Pulmonary lymph node (tissue), 1 donor: ENCODE measurements around the genes TRIM27, RNF39 and TRIM40.

- PRO-cap, result no peak
These were observed 2.0 kb upstream of the SCAND3 start for GRCh38 chr6:28589059-28589628.

DNA sequence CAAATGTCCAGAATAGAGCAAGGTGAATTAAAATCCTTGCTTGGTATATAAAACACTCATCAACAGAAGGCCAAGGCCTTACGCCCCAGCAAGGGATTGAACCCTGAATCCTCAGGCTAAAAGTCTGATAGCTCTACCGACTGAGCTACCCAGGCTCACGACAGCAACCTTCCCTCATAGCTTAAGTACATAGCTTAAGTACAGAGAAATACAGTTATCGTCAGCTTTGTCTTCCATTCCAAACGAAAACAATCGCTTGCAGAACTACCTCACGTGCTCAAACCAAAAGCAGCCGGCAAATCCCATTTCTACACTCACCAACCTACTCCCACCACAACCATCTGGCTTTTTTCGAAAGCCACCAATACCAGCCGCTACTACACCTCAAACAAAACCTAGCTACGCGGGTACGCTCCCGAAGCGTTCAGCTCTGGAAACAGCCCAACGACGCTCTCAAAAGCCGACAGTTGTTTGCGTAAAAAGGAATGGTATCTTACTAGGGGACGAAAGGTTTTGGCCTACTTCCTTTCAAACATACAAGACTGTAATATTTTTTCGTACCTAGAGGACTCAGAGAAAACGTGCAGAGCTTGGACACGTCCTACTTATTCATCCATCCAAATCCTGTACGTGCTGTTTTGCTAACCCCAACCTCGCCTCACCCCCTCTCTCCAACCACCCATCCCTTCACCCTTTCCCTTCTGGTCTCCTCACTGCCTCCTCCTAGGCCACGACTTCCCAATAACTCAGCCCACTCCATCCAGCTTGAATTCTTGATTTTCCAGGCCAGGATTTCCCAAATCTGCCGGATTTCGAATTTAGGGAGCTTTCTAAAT lies 106.2 kb upstream of the SCAND3 start:
- PRO-cap, result no peak

DNA sequence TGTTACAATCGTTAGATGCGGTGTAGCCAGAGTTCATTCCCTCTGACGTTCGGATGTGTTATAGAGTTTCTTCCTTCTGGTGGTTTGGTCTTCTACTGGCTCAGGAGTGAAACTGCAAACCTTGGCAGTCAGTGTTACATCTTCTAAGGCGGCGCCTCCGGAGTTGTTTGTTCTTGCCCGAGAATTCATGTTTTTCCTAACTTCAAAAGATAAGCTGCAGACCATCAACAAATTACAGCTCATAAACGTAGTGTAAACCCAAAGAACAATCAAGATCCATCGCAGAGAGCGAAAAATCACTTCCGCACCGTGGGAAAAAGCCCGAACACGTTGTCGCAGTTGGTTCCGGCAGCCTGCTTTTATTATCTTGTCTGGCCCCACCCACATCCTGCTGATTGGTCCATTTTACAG lies 58.2 kb downstream of the TRIM27 start:
- PRO-cap, result unidirectional peak, minus-strand start at position 335 of the sequence

DNA sequence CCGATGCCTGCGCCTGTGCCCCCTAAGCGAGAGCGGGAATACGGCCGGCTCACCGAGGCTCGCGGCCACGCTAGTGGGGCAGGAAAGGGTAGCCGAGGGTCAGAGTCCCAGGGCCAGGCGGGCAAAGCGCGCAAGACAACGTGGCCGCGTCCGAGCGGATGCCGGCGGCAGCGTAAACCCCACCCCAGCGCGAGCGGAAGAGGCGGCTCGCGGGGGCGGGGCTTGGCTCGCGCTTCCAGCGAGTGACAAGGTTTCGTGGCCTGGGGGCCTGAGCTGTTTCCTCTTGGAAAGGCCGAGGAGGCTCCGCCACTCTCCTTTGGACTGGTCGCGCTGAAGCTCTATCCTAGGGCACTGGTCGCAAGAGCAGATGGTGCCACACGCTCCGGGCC lies at the start of gene TRIM27:
Gene TRIM27 (minus strand): TSS at position 174 of the 389 bp plus-strand sequence.
- PRO-cap, result bidirectional peak, plus-strand start at position 252 of the sequence, minus-strand start at position 174 of the sequence

DNA sequence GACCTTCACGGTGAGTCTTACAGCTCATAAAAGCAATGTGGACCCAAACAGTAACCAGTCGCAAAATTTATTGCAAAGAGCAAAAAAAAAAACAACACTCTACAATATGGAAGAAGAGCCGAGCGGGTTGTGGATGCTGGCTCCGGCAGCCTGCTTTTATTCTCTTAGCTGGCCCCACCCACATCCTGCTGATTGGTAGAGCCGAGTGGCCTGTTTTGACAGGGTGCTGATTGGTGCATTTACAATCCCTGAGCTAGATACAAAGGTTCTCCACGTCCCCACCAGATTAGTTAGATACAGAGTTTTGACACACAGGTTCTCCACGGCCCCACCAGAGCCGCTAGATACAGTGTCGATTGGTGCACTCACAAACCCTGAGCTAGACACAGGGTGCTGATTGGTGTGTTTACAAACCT lies 25.4 kb upstream of the TRIM27 start:
- PRO-cap, result no peak

DNA sequence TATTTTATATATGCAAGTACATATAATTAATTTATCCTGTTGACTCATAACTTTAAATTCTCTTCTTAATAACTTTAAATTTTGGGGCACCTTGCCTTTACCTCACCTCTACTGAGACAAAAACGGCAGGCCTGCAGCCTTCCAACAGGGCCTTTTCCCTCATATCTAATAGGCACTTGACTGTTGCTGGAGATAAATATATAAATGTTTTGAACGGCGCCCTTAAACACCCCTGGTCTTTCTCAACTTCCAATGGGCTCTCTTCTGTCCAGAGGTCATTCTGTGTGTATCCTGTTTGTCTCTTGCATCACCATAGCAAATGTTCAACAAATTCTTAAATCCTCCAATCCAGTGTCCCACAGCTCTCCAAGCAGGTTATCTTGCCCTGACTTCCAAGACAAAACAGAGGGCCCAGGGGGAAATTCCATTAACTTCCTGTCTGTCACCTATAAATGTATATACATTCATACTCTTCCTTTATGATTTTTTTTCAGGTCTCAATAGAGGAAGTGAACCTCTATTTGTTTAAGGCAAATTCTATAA lies 62.0 kb downstream of the OR2J2 start:
- PRO-cap, result no peak

GRCh38 chr6:29528299-29529026 lies 21.7 kb upstream of the OR2I1P start:
- PRO-cap, result no peak

DNA sequence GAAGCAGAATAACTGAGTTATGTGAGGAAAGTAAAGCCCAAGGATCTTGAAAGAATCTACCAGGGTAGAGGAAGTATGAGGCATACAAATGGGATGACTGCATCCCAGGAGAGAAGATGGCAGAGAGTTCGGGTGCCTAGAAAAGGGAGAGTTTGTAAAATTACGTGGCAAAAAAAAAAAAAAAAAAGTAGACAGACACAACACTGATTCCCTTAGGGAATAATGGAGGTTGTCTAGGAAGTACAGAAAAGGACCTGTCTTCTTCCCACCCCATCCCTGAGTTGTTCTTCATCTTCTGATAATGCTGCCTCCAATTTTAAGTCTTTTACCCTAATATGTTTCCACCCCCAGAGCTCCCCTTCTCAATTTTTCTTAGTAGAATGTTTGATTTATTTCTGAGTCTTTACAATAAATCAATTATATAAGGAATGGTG lies 3.3 kb downstream of the GABBR1 start:
- PRO-cap, result no peak

DNA sequence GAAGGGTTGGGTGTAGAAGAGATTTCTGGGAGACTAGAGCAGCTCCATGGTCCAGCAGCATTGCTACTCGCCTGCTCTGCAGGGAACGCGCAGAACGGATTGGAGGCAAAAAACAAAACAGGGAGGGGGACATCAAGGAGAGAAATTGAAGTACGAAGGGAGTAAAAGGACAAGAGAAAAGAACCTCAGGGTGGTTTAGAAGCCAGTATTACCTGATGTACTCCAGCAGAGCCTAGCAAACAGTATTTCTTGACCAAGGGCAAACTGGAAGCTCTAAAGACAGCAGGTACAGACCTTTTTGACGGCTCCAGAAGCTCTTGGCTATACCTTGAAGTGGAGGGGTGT lies 615 bp upstream of the GABBR1 start:
- PRO-cap, result no peak

GRCh38 chr6:29666036-29666485 lies 9.2 kb downstream of the MOG start:
- PRO-cap, result no peak

DNA sequence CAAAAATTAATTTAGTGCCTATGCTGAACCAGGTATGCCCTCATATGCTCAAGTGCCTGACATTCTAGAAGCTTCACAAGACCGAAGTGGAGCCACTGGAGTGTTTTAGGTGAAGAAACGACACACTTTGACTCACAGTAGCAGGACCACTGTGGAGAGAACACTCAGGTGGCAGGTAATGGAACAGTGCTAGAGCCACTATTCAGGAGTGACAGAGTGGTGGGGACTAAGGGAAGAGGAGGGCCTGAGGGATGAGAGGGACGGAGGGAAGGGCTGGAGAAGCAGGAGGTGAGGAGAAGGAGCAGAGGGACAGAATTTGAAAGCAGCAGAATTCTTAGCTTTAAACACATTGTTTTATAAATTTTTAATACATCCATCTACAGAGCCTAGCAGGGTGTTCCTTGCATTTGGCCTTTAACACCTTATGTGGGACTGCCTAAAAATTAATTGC lies 1.8 kb upstream of the HLA-F start:
- PRO-cap, result no peak

GRCh38 chr6:29725393-29726088 lies 2.3 kb downstream of the HLA-F start:
- PRO-cap, result unidirectional peak, plus-strand start at chr6:29725761; unidirectional peak, minus-strand start at chr6:29725873

DNA sequence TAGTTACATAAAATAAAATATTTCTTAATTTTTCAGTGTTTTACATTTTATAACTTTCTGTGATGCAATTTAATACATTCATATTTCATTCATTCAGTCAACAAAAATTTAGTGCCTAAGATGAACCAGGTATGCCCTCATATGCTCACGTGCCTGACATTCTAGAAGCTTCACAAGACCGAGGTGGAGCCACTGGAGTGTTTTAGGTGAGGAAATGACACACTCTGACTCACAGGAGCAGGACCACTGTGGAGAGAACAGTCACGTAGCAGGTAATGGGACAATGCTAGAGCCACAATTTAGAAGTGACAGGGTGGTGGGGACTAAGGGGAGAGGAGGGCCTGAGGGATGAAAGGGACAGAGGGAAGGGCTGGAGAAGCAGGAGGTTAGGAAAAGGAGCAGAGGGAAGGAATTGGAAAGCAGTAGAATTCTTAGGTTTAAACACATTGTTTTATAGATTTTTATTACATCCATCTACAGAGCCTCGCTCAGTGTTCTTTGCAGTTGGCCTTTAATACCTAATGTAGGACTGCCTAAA lies 17.6 kb upstream of the HLA-A start:
- PRO-cap, result unidirectional peak, plus-strand start at position 234 of the sequence

DNA sequence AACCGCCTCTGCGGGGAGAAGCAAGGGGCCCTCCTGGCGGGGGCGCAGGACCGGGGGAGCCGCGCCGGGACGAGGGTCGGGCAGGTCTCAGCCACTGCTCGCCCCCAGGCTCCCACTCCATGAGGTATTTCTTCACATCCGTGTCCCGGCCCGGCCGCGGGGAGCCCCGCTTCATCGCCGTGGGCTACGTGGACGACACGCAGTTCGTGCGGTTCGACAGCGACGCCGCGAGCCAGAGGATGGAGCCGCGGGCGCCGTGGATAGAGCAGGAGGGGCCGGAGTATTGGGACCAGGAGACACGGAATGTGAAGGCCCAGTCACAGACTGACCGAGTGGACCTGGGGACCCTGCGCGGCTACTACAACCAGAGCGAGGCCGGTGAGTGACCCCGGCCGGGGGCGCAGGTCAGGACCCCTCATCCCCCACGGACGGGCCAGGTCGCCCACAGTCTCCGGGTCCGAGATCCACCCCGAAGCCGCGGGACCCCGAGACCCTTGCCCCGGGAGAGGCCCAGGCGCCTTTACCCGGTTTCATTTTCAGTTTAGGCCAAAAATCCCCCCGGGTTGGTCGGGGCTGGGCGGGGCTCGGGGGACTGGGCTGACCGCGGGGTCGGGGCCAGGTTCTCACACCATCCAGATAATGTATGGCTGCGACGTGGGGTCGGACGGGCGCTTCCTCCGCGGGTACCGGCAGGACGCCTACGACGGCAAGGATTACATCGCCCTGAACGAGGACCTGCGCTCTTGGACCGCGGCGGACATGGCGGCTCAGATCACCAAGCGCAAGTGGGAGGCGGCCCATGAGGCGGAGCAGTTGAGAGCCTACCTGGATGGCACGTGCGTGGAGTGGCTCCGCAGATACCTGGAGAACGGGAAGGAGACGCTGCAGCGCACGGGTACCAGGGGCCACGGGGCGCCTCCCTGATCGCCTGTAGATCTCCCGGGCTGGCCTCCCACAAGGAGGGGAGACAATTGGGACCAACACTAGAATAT lies 613 bp downstream of the HLA-A start:
- PRO-cap, result unidirectional peak, plus-strand start at position 325 of the sequence; bidirectional peak, plus-strand start at position 644 of the sequence, minus-strand start at position 522 of the sequence

GRCh38 chr6:29945115-29946221 lies 3.1 kb downstream of the HLA-A start:
- PRO-cap, result no peak

DNA sequence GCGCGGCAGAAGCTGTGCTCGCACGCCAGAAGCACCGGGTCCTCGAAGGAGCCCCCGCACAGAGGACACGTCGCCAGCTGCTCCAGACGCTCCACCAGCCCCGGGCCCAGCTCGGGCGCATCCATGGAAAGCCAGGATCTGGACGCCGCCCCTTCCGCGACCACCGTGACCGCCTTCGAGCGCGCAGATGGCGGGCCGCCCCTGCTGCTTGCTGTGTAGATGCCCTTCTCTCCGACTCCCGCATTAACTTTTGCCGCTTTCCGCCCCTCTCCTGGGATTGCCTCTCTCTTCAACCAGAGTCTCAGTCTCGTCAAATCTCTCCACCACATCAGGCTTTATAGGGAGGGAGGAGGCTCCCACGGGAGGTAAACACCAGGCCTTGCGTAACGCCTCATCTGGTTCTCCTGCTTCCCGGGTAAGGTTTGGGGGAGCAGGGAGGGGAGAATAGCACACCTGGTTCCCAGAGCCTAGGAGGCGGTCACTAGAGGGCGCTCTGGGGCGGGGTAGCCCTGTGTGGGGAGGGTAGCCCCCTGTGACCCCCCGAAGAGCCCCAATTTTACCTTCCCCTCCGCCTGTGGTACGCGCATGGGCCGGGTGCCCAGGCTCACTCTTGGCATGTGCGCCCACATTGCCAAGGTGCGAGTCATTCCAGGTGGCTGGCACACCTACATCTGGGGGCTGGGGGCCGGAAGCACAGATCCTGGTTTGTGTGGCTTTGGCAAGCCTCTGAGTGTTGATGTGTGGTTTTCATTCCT lies at the start of gene RNF39:
Gene RNF39 (minus strand): TSS at position 309 of the 755 bp plus-strand sequence.
- PRO-cap, result no peak

DNA sequence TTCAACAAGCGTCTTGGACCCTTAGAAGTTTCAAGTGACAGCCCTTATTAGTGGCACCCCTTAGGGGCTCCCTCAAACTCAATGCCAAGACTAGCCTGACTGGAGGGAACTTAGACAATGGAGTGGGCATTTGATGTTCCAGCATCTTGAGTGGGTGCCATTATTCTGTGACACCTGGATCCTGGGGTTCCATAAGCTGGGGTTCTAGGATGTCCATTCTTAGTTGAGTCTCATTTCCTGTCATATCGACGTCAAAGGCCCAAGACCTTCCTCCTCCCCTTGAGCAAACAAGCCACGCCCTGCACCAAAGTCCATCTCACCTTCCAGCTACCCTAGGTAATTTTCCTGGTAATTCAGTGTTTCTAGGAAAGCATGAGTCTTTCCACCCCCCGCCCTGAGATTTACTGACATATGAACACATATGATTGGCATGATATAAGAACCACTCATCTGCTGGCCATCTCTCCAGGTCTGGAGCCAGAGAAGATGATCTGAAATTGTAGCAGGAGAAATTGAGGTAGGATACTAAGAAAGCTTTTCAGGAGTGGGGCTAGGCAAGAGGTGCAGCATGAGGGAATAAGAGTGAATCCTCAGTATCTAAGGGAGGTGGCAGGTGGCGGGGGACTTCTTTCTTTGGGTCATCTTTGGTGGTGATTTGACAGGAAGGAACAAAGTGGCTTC lies at the start of gene TRIM40:
Gene TRIM40 (plus strand): TSS at position 468 of the 681 bp plus-strand sequence.
- PRO-cap, result no peak

DNA sequence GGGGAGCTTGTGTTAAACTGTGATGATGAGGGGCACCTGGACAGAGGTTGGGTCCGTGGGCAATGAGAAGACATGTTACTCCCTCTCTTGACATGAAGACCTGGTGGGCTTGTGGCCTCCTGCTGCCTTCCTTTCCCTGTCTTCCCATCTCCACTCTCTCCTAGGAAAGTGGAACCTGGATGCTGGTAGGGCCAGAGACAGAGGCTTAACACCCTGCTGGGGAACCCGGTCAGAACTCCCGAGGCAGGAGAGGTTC lies 21.4 kb downstream of the TRIM15 start:
- PRO-cap, result no peak

GRCh38 chr6:30283136-30284092 lies 43.3 kb upstream of the TRIM39 start:
- PRO-cap, result no peak

- PRO-cap, result no peak
These were observed 42.2 kb upstream of the TRIM39 start for GRCh38 chr6:30284399-30285004.